ENCODE data around the genes RAB40AL, TCEAL5, PLP1, ZCCHC18, TBC1D8B and FRMPD3.

DNA sequence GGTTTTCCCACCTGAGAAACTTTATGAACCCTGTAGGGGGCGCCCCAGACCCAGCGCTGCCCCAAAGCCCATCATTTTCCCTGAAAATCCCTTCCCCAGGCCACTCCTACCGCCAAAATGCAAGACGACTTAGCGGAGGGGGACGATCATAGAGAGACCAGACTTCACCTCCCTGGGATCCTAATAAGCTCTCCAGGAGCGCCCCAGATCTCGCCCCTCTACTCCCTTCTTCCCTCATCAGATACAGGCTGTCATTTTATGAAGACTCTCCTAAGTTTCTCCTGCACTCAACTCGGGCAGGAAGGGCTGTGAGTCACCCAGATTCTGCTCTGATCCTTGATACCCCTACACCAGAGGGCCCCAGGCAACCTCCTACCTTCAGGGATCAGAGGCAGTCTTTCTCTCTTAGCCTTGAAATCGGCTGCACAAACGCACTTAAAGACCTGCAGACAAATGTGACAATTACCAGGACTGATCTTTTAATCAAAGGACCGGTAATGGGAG is 1.4 kb downstream of the BEX5 start:
- PRO-cap, result no peak

DNA sequence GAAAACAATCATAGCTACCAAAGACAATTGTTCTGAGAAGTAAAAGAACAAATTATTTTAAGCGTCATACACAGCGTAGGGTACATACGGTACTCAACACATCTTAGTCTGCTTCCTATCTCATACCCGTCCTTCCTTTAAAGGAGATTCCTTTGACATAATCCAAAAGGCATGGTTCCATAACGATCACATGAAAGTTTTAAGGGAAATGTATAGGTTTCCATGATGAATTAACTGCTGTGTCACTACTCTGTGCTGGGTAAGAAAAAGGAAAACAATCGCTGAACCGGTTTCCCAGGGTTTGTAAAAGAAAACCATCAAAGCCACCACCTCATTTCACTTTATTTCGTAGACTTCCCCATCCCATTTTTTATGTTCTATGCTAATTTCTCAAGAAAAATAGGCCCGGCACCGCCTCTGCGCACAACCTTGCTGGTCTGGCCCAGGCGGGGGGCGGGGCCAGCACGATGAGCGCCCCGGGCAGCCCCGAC is at the start of gene RAB40AL:
Gene RAB40AL, plus strand, starts transcription at position 421 of the 491 bp plus-strand sequence.
- PRO-cap, result no peak

- PRO-cap, result no peak
Measured at GRCh38 chrX:103253573-103254906, 915 bp downstream of the TCEAL8 start.

DNA sequence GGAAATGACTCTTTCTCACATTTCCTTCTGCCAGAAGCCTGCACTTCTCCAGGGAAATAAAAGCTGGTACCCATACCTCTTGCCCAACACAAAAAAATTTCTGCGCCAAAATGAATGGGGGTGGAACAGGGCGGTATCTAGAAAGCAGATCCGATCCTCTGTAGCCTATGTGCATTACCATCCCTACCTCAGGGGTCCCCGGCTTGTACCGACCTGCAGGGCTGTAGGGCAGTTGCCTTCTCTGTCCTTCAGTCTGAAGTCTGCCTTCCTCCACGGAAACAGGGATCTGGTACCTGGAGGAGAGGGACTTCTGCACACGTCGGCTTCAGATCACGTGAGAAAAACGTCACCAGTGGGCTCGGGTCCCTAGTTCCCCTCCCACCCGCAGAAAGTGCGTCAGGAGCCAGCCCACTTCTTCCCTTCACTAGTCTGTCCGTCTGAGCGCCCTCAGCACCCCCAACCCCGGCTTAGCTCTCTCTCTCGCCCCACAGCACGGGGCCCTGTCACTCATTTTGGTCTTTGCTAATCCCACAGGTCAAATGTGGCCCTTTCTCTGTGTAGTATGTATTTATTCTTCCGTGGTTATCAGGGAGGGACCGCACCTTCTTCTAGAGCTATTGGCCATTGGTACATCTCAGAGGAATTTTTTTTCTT is at the start of gene TCEAL5:
Gene TCEAL5, minus strand, starts transcription at position 291 of the 654 bp plus-strand sequence.
- PRO-cap, result no peak

DNA sequence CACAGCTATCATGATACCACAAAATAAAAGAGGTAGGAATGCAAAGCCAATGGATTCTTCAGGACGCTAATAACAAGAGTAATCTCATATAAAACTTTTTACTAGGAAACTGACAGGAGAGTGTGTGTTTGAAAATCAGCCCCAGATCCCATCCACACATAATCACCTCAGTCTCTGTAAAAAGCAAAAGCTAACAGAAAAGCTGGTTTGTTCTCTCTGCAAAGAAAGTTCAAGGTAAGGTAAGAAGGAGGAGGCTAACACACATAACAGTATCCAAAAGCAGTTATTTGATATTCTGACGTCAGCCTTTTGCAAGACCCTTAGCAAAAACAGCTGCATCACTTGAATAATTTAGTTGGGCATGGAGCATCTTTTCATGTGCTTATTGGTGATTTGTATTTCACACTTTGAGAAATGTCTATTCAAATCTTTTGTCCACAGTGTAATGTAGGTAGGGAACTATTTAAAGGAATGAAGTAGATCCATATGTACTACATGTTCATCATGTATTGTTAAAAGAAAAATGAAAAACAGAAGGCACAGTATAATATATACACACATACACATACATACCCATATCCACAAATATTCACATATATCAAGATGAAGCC is 5.5 kb downstream of the TCEAL9 start:
- PRO-cap, result no peak

DNA sequence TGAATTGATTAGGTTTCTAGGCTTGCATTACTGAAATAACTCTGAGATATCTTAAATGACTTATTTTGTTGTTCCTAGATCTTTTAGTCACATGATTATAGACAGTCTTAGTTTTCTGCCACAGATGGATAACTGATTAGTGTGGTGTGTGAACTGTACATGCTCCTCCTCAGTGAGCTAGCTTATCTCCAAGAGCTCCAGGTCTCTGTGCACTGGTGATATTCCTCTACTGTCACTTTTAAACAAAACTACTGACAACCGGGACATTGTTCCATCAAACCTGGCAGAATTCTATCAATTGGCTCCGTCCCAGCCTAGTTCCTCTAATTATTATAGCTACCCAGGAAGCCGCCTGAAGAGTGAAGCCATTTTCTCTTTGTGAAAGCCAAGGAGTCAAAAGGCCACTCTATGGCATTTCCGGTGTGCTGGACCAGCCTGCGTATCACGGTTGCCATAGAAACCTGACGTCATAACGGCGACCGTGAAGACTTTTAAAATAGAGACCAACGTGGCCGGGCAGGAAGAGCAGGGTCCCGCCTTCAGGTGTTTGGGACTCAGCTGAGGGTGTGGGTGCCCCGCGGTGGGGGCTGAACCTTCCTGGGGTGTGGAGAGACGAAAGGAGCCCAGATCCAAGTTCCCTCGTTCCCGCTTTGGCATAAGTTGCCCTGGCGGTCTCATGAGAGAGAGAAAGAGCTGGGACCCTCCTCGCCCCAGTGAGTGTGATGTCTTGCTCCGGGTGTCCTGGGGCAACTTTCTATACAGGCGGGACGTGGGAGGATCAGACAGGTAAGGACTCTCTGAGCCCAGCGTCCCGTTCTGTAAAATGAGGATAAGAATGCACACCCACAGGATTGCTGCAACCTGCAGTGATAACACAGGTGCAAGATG is 28.2 kb downstream of the BEX3 start:
- PRO-cap, result bidirectional peak, plus-strand start at position 499 of the sequence, minus-strand start at position 366 of the sequence; unidirectional peak, minus-strand start at position 825 of the sequence

DNA sequence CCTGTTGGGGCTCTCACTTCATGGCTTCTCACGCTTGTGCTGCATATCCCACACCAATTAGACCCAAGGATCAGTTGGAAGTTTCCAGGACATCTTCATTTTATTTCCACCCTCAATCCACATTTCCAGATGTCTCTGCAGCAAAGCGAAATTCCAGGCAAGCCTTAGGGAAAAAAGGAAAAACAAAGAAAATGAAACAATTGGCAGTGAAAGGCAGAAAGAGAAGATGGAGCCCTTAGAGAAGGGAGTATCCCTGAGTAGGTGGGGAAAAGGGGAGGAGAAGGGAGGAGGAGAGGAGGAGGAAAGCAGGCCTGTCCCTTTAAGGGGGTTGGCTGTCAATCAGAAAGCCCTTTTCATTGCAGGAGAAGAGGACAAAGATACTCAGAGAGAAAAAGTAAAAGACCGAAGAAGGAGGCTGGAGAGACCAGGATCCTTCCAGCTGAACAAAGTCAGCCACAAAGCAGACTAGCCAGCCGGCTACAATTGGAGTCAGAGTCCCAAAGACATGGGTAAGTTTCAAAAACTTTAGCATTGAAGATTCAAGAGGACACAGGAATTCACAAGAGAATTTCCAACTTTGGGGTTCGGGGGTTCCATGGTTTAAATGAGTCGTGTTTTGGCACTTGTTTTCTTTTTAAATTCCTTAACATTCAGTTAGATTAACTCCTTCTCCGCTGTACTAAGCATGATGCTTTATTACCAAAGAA is at the start of gene PLP1:
Gene PLP1, plus strand, starts transcription at position 350 of the 707 bp plus-strand sequence.
- PRO-cap, result no peak

DNA sequence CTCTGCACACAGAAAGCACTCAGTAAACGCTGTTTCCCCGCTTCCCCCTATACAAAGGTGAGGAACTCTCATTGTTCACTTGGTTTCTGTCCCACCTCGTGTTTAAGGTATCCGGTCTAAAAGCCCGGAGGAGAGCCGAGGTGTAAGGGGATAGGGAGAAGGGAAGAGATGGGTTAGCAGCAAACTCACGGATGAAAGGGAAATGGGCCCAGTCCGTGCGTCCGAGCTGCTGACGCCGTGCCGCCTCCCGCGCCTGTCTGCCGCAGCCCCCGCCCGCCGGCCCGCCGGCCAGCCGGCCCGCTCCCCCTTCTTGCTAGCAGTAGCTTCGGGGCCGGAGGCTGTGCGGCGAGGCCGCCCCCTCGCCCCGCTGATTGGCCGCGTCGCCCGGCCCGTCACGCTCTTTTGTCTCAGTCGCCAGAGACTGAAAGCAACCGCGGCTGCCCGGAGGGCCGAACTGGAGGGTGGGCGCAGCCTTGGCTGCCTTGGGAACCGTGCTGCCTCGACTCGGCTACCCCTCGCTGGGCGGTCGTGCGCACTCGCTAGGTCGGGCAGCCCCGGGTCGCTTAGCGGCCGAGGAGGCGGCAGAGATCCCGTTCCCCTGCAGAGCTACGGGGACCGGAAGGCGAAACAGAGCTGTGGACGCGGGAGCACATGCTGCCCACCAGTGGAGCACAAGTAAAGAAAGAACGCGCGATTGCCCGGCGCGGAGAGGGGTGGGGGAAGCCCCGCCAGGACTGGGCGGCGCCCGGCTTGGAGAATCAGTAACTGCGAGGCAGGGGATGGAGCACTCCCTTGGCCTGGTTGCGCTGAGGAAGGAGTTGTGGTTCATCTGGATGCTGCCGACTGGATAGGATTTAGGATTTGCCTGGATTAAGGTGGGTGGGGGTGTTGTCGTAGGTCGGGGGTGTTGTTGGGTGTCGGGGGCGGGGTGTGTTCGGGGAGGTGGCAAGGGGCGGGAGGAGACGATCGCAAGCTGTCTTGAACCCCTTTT is at the start of gene ZCCHC18:
Gene ZCCHC18, plus strand, starts transcription at position 397 of the 991 bp plus-strand sequence.
- PRO-cap, result bidirectional peak, plus-strand start at position 417 of the sequence, minus-strand start at position 312 of the sequence

DNA sequence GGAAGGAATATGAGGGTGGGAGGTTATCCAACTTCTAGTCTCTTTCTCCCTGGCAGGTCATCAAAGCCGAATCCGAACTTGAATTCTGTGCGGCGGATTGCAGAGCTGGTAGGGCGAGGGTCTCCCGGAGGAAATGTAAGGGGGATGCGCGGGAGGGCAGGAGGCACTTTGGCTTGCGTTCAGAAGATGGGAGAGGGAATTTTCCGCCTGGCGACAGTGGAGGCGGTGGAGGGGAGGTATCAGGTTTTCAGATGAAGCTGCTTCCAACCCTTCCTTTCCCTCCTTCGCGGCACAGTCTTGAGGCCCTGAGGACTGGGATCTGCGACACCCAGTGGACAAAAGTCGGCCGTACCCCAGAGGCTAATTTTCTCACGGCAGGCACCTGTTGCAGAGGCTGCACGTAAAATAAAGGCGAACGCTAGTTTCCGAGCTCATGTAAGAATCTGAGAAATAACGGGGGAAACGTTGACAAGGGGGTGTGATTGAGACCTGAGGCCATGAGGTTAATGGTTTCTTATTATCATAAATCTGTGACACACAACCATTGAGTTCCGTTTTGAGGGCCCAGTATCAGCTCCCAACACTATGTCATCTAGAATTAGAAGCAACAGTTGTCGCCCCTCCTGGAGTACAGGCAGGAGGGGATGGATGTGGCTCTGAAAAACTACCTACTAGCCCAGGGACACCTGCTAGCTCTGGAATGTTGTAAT is 971 bp downstream of the ZCCHC18 start:
- PRO-cap, result unidirectional peak, minus-strand start at position 299 of the sequence

GRCh38 chrX:104135565-104136207 is 21.1 kb downstream of the SLC25A53 start:
- PRO-cap, result no peak

DNA sequence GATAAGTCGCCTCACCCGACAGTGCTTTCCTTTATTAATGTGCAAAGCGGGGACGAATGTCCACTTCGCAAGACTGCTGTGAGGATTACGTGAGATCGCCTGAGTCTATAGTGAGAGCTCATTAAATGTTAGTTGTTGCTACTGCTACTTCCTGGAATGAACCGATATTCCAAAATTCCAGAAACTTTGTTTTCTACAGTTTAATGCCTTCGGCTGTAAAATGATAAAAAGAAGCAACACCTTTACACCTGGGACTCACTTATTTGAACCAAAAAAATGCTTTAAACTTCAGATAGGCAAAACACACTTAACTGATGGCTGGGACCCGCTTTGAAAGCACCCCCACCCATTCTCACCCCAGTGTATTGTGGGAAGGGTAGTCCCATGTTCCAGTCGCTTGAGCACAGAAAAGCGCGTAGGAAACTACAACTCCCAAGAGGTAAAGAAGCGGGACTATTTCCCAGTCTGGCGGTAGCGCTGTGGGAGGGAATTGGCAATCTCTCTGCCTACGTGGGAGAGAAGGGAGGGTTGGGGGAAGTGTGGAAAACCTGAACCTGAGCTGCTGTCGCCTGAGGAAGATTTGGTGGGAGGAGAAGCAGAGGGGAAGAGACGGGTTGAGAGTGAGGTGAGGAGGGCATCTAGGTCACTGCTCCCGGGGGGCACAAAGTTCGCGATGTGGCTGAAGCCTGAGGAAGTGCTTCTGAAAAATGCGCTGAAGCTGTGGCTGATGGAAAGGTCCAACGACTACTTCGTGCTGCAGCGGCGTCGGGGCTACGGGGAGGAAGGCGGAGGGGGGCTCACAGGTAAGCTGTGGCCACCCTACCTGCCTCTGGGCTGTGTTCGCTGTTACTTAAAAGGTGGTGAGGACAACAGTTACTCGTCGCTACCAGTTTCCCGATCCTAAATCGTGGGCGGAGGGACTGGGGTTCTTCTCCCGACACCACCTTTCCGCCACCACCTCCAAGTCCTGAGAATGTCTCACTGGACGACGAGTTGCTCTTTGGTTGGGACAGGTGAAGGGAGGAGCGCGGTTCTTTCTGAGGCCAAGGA is at the start of gene TBC1D8B:
Gene TBC1D8B, plus strand, starts transcription at position 493 of the 1,050 bp plus-strand sequence.
- PRO-cap, result unidirectional peak, plus-strand start at position 516 of the sequence; unidirectional peak, minus-strand start at position 969 of the sequence

DNA sequence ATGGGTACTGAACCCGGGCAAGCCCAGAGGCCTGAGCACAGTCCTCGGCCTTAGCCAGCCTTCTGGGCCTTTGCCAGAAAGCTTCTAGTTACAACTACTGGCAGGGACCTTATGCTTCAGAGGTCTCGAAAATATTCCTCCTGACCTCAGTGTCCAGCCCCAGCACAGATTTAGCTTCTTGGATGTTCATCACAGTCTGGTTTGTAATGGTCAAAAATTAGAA is 998 bp upstream of the RIPPLY1 start:
- PRO-cap, result no peak

- PRO-cap, result no peak
Measured at GRCh38 chrX:106933460-106933978, 13.3 kb downstream of the CLDN2 start.

DNA sequence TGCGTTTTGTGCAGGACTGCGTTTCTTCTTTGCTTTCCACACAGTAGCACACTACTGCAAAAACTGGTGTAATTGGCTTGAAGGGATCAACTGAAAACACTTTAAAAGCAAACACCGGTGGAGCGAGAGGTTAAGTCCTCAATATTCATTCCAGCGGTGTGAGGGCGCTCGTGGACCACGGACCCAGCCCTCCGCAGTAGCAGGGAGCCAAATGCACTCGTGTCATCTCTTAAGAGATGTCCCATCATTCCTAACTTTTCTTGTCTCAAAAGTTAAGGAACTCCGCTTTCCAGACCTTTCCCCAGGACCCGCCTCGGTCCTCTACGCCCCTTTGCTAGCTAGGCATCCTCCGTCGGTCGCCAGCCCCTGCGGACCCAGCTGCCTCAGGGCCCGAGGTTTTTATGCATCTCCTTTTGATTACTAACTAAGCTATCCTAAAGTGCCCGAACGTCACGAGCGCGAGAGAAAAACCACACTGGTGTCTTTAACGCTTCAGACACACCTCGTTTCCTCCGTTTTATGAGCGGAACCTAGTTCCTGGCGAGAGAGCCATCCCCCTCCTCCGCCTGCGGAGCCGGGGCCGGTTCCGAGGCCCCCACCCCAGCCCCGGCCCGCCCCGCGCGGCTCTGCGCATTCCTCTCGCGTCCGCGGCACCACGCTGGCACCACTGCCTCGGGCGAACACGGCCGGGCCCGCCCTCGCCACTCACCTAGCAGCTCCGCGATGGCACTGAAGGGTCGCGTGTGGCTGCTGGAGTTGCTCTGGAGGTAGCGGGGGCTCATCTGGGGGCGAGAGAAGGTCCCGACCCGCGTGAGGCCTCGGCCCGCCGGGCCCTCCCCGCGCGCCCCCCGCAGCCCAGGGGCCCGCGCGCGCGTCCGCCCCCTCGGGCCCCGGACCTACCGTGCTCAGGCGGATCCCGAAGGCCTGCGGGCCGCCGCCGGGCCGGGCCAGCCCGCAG is 765 bp downstream of the MORC4 start:
- PRO-cap, result no peak

DNA sequence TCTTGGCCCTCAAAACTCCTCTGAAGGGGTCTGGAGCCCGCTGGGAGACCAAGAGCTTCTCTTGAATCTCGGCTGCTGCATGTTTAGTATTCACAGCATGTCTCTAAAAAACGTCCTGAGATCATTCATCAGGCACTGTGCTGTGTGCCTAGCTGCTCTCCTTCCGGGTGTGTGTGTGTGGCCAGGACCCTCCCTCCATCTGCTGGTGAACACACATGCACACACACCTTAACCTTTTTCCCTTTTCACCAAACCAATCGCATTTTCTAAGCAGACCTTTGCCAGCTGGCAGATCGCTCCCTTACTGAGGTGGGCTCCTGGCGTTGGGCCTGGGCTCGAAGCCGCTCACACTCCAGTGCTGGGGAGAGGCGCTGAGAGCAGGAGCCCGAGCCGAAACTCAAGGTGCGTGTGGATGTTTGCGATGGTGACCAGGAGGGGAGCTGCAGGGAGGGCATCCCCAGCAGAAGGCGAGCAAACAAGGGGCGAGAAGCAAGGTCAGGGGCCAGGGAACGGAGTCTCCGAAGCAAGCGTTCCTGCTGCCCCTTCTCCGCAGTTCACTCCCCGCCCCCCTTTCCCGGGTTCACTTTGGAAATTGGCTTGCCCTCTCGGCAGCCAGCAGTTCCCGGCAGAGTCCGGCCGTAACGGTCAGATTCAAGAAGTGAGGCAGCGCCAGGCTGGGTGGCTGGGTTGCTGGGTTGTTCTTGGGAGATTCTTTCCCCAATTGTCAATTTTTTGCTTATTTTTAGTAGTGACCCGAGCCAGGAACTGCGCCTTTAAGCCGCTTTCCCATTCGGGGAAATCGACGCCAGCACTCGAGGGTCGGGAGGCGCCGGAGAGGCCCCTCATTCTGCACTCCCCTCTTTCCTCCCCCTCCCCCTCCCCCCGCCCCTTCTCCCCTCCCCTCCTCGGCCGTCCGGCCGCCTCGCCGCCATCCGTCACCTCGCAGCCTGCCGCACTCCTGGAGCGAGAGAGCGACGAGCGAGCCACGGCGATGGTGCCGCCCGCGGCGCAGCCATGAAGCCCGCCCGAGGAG is at the start of gene FRMPD3:
Gene FRMPD3, plus strand, starts transcription at position 955 of the 1,033 bp plus-strand sequence.
- PRO-cap, result unidirectional peak, plus-strand start at position 955 of the sequence

- PRO-cap, result no peak
Measured at GRCh38 chrX:107628682-107629562, 612 bp downstream of the PRPS1 start.

DNA sequence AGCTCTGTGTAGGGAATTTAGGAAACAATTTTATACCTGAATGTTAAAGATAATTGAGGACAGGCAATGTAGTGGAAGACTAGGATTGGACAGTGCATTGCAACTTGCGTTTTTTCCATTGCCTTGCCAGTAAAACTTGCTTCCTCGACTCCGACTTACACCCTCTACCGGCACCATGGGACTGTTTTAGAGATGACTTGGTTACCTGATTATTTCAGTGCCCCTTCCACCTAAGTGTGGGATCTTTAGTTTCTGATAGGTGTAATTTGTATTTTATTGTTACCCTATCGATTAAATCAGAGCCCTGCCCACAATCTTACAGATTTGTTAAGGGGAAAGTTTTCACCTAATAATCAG is 1.2 kb downstream of the PRPS1 start:
- PRO-cap, result no peak

- PRO-cap, result no peak
Measured at GRCh38 chrX:107683024-107683537, 54.8 kb downstream of the PRPS1 start.

DNA sequence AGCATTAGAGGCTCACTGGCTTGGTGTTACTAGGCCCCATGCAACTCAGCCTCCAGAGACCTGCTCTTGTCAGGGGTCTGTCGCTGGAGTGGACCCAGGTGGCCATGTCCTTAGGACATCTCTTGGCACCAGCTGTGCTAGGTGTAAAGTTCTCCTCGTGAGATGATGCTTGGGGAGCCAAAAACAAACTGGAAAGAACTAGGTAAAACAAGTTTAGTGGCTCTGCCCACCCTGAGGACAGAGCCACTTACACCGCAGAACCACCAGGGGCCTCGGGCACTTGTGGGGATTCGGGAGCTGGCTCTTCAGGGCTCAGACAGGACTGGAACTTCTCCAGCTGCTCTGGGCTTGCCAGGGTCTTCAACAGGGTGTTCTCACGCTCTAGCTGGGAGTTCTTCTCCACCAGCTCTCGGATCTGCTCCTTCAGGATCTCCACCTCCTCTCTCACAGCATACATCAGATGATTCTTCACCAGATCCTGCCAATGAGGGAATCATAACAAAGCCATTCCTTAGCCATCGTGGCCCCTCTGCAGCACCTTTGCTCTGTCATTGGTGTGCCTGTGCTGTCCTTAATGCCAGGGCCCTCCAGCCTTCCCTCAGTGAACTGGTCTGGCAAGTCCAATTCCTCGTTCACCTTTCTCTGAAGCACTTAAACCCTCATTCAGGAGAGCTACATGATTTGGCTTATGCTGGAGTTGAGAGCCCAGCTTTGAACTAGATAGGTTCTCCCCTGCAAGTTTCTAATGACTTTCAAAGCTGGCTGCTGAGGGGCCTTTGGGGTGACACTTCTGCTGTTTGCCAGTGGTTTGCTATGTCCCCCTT is 61.1 kb downstream of the TSC22D3 start:
- PRO-cap, result no peak

DNA sequence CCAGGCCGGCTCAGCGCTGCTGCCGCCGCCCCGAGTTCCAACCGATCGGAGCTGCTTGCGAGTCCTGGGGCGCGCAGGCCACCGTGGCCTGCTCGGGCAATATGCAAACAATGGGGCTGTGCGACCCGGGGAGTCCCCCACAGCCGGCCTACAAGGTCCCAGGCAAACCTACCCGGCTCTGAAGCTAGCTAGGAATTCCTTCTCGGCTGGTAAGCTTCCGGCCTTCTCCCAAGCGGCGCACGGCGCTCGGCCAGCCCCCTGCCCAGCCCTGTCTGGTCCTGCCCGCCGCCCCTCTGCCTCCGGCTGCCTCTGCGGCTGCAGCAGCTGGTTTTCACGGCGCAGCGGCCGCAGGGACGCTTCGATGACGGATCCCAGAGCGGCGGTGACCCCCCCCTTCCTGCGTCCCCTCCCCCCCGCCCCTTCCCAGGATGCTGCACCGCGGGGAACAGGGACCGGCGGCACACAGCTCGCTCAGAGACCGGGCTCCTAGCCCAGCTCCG is 59.4 kb downstream of the TSC22D3 start:
- PRO-cap, result no peak

All from type B pancreatic cell (in vitro differentiated cells).